Epithelial cell of proximal tubule (primary cell): Measurements from ENCODE around the gene TXNL1.

- RAMPAGE, long total RNA, result no peak
- RRBS, result no CpG with 5 or more reads among the region's 5 CpGs
Measured at GRCh38 chr18:56572968-56573205, 65.5 kb downstream of the TXNL1 start.

GRCh38 chr18:56576858-56577265, 61.5 kb downstream of the TXNL1 start:
- RAMPAGE, long total RNA, result no peak
- RRBS, result no CpG with 5 or more reads among the region's 12 CpGs

DNA sequence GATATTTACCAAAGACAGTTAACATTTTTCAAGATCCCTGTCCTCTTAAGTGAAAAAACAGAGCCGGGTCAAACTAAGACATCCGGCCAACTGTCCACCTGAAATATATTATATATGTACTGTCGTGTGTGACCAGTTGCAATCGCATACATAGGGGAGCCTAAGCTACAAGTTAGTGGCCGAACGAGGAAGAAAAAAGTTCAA, 910 bp downstream of the TXNL1 start:
- RAMPAGE, long total RNA, result no peak
- RRBS, result no CpG with 5 or more reads among the region's 6 CpGs

DNA sequence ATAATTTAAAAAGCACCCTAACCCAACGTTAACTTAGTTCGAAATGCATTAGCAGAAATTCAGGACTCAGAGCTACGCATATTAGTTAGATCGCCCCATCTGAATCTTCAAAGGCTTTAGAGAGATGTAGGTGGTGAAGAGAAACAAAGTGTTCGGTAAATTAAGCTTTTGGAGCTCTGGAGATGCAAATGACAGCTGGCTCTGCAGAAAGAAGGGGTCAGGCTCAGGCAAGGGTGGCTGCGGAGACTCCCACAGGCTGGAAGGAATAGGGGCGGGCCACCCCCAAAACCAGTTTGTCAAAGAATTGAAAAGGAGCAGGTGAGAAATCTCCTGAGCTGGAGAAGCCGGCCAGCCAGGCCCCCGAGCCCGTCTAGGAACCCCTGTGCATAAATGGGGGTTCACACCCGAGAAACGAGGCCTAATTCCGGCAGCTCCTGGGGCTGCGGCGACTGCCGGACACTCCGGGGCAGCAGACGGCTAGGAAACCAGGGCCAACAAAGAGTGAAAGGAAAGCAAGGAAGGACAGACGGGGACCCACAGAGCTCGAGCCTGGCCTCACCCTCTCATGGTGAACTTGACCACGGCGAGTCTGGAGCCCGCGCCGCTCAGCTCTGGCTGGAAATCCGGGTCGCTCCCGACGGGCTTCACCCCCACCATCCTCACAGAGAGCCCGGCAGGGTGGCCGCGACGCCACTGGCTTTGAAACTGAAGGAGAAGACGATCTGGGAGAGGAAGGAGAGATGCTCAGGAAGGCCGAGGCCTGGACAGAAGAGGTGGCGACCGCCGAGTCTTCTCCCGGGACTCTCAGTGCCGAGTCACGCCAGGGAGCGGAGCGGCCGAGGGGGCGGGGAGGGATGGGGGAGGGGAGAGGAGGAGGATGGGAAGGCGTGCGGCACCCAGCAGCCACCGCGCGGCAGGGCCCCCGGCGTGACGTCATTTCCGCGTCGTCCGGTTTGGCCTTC, at the start of gene TXNL1:
Gene TXNL1, minus strand, starts transcription at position 809 of the 962 bp plus-strand sequence.
- RAMPAGE, long total RNA, result start-site peak on the minus strand centred at position 807 of the sequence, 22 bp wide, 157 and 526 reads in 2 replicates
- RRBS, result 2% methylated on average over 11 of the region's 57 CpGs

GRCh38 chr18:57353272-57354061, 1.1 kb downstream of the ST8SIA3 start:
- RAMPAGE, long total RNA, result no peak
- RRBS, result 14% methylated on average over 22 of the region's 59 CpGs

- RAMPAGE, long total RNA, result no peak
- RRBS, result no CpG with 5 or more reads among the region's 6 CpGs
Measured at GRCh38 chr18:57744216-57744933, 58.7 kb downstream of the ATP8B1 start.

- RAMPAGE, long total RNA, result no peak
- RRBS, result no CpG with 5 or more reads among the region's 4 CpGs
Measured at GRCh38 chr18:57902264-57902695, 99.2 kb upstream of the ATP8B1 start.

GRCh38 chr18:57915896-57916507, 112.9 kb upstream of the ATP8B1 start:
- RAMPAGE, long total RNA, result no peak
- RRBS, result no CpG with 5 or more reads among the region's 3 CpGs

GRCh38 chr18:58087865-58088565, 44.0 kb downstream of the NEDD4L start:
- RAMPAGE, long total RNA, result no peak
- RRBS, result no CpG with 5 or more reads among the region's 5 CpGs

- RAMPAGE, long total RNA, result no peak
- RRBS, result no CpG with 5 or more reads among the region's 8 CpGs
Measured at GRCh38 chr18:58149167-58149773, 105.2 kb downstream of the NEDD4L start.

GRCh38 chr18:58254799-58255730, 211.0 kb downstream of the NEDD4L start:
- RAMPAGE, long total RNA, result no peak
- RRBS, result no CpG with 5 or more reads among the region's 26 CpGs

GRCh38 chr18:58280069-58280663, 236.1 kb downstream of the NEDD4L start:
- RAMPAGE, long total RNA, result no peak
- RRBS, result no CpG with 5 or more reads among the region's 12 CpGs

DNA sequence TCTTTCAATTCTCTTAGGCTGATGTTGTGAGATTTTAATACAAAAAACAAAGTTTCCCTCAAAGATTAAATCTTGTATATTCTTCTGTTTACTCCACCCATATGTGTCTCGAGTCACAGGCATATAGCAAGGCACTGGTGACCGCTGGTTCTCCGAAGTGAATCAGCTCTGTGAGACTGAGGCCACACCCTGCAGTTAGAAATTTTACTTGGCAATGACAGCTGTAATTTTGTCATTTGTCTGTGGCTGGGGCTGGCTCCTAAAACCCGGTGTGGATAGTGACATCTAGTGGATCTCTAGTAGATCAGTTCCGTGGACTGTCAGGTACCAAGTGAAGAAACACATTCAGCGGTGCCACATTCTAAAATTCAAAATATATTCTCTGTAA, 277.9 kb downstream of the NEDD4L start:
- RAMPAGE, long total RNA, result no peak
- RRBS, result no CpG with 5 or more reads among the region's 6 CpGs

DNA sequence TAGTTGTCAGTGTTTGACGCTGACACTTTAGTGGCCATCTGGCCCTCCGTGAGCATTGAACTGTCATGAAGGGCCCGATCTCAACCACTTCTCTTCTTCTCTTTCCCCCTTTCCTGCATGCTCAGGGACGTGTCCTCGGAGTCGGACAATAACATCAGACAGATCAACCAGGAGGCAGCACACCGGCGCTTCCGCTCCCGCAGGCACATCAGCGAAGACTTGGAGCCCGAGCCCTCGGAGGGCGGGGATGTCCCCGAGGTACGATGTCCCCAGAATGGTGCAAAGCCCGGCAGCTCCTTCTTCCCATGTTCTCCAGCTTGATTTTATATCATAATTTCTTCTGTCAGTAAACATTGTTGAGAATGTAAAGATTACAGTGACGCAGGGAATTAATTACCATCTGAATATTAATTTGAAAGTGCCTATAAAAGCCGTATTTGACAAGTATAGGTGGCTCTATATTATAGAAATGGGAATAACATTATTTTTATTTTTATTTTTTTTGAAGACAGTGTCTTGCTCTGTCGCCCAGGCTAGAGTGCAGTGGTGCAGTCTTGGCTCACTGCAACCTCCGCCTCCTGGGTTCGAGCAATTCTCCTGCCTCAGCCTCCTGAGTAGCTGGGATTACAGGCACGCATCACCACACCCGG, 285.0 kb downstream of the NEDD4L start:
- RAMPAGE, long total RNA, result no peak
- RRBS, result 99% methylated on average over 8 of the region's 24 CpGs

DNA sequence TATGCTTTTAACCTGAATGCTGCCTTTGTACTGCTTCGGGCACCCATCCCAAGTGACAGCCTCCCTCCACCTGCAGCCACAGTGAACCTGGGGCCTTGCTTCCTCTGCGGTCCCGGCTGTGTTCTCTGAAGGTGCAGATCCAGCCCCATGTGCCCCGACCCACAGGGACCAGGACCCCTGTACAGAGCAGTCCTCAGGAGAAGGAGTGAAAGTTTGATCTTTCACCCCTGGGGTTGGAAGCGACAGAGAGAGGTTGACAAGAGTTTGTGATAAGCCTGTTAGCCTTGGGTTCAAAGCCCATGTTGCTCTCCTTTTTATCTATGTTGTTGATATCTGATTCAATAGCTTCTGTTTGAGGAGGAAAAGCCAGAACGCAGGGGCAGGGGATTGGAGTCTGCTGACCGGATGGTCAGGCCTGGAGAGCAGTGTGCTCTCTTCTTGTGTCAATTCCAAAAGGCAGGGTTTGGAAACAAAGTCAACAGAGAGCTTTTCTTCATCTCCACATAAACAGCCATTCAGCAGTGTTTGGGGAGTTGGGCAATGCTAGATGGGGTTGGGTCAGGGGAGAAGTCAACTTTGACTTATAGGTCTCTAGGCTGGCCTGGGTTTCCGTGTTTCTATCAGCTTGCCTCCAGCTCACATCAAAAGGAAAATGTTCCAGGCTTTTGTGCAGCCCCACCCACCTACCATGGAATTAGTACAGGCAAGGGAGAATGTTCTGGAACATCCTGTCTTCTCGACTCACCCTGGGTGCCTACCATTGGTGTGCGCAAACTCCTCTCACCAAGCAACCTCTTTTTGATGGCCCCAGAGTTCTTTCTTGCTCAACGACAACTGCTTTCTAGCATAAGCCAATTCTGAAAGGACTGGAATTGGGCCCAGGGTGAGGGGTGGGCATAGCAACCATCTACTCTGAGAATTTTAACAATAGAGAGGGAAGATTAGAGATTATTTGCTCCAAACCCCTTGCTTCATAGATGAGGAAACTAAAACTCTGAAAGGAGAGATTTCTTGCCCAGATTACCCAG, 214.9 kb downstream of the ALPK2 start:
- RAMPAGE, long total RNA, result no peak
- RRBS, result no CpG with 5 or more reads among the region's 11 CpGs

DNA sequence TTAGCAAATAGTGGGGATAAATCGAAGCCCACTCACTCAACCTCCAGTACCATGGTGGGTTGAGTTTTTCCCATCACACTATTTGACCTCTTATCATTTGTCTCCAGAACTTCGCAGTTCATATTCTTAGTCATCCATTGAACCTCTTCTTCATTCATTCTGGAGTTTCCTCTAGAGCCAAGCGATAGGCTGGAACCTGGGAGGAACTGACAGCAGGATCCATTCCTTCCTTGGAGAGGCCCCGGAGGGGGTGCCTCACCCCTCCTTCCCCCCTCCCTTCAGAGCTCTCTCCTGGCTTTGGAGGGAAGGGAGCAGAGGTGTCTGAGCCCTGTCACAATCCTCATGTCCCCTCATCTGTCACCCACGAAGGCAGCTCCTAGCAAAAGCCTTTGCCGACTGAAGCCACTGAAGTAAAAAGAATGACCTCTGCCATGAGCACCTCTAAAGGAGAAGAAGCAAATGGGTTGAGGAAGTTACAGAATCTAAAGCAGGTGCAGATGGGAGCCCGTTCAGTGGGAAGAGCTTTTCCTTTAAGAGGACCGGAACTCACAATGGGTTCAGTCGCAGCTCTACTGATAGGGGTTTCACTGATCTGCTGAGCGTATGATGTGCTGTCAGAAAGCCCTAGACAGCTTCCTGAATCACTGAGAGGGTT, 214.0 kb downstream of the ALPK2 start:
- RAMPAGE, long total RNA, result no peak
- RRBS, result 71% methylated on average over 1 of the region's 10 CpGs

DNA sequence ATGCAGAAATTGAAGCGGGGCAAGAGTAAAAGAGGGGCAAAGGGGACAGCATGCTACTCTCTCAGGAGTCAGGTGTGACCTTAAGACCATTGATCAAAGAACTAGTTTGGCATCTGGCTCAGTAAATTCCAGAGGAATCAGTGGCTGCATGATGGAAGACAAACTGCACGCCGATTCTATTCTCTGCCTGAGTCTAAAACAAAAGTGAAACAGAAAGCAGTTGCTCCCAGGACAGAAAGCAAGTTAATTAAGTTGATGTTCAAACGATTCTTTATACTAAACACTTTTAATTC, 190.3 kb downstream of the ALPK2 start:
- RAMPAGE, long total RNA, result no peak
- RRBS, result no CpG with 5 or more reads among the region's 4 CpGs

- RAMPAGE, long total RNA, result no peak
- RRBS, result no CpG with 5 or more reads among the region's 13 CpGs
Measured at GRCh38 chr18:58452900-58453940, 175.7 kb downstream of the ALPK2 start.

GRCh38 chr18:58460362-58460654, 168.6 kb downstream of the ALPK2 start:
- RAMPAGE, long total RNA, result no peak
- RRBS, result no CpG with 5 or more reads among the region's 6 CpGs

- RAMPAGE, long total RNA, result no peak
- RRBS, result under 1% methylated on average over 12 of the region's 28 CpGs
Measured at GRCh38 chr18:58768406-58768761, 96.3 kb upstream of the ZNF532 start.